ENCODE measurements around the genes PROSER2, UPF2 and CDC123.

GRCh38 chr10:11275437-11276473 is 258.1 kb downstream of the CELF2 start:
- RRBS = no CpG with 5 or more reads among the region's 24 CpGs

DNA sequence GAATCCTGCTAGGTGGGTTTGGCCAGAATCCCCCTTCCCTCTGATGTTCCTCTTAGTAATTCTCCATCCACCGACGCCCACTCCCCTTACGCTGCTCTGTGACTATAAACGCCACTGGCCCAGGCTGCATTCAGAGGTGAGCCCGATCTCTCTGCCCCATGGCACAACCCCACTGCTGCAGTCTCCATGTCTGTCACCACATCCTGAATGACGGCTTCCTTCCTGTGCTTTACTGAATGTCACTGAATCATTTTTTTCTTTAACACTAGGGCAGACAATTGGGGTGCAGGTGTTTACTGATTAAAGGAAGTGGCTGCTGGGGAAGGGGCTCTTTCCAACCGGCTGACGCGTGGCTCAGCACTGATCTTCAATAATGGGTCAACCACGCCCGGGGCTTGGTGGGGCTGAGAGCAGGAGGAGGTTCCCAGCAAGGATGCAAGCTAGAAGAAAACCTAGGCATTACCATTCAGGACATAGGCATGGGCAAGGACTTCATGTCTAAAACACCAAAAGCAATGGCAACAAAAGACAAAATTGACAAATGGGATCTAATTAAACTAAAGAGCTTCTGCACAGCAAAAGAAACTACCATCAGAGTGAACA is 208.3 kb downstream of the USP6NL start:
- RRBS = 79% methylated on average over 2 of the region's 11 CpGs

DNA sequence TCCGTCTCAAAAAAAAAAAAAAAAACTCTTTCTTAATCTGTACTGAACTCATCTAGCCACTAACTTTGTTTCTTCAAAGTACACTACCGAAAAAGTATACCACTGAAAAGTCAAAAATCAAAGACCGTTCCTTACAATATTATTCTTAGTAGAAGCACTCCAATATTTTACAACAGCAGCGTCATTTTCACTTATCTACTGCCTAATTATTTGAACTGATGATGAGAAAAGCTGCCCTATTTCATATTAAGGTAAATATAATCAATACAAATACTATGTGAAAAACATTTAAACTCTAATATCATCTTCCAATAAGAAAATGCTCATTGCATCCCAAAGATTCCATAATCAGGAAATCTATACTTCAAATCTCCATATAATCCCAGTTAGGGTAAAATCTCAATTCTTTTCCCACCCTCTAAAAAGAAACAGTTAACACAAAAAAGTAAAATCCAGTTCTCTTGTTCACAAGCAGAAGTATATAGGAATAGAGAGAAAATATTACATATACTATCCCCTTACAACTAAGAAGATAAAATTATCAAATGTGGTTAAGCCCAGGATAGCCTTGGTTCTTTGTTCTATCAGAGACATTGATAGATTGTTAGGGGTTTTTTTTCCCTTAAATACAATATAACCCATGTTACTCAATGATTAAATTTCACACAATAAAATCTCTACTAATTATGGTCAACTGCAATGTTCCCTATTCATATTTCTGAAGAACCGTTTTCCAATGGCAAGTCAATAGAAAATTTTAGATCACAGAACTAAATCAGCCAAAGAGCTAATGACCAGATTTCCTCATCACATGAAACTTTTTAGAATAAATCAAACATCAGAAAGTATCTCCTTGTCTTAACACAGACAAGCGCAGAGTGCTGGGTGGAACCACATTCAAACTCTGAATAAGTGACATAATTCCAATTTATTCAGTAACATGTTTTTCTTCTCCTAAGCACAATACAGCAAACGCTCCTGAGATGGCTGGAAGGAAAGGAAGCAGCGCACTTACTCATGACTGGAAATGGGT is 14.5 kb downstream of the USP6NL start:
- RRBS = no CpG with 5 or more reads among the region's 8 CpGs

DNA sequence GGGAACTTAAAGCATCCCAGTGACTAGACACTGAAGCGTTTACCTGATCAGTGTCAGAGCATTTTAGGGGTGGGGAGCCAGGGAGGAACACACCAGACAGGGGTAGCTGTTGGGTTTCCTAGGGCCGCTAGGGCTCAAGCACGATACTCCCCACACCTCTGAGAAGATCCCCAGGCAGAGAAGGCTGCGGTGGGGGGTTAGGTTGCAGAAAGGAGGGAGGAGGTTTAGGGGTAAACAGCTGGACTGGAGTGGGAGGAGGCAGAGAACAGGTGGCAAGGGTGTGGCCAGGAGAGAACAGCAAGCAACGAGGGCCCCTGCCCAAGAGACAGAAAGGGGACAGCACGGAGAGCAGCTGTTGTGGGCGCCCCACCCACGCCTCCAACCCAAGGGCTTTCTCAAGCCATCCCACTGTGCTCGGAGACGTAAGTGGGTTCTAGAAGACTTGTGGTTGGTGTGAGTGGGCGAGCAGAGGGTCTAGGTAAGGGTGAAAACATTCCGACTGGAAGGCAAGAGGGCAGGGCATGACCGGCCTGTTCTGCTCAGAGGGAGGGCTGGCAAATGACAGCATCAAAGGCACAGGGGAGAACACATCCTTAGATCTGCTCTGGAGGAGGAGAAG is 52.7 kb upstream of the USP6NL start:
- RRBS = no CpG with 5 or more reads among the region's 13 CpGs

DNA sequence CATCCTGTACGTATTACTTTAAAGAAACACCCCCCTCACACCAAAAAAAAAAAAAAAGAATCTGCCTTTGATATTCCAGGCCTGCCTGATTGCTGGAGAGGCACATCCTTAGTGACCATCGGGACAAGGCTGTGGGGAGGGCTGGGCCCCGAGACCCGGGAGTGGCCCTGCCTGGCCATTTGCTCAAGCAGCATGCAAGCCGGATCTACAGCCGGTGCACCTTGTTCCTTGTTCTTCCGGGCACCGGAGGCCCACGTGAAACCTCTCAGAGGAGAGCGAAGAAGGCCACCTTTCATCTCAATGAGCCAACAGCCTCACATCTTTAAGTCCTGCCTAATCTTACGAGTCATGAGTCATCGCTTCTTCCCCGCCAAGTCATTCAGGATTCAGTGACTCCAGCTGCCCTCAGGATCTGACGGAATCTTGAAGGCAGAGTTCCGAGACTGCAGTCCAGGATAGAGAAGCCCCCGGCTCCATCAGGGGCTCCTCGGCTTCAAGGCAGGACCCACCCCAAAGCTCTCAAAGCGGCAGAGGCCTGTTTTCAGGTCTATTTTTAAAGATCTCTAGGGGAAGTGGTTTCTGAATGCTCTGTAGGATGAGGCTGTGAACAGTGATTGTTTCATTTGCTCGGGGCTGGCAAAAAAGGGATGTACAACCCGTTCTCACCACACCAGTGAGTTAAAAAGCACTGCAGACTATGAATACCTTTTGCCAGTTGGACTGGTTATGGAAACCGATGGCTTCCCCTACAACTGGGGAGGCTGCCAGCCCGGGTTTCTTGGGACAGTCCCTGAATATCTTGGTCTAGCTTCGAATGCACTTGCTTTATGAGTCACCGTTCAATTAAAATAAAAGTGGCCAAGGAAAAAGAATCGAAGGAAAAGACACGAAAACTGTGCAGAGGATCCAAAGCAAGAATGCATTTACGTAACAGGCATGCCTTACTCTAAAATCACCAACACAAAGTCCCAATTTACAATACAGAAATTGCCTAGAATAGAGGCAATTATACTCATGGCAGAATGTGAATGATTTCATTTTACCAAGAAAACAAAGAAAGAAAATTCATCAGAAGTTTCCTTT is 57.2 kb upstream of the ECHDC3 start:
- RRBS = 78% methylated on average over 1 of the region's 27 CpGs

- RRBS = no CpG with 5 or more reads among the region's 17 CpGs
Measured at GRCh38 chr10:11715782-11716553, 26.2 kb upstream of the ECHDC3 start.

DNA sequence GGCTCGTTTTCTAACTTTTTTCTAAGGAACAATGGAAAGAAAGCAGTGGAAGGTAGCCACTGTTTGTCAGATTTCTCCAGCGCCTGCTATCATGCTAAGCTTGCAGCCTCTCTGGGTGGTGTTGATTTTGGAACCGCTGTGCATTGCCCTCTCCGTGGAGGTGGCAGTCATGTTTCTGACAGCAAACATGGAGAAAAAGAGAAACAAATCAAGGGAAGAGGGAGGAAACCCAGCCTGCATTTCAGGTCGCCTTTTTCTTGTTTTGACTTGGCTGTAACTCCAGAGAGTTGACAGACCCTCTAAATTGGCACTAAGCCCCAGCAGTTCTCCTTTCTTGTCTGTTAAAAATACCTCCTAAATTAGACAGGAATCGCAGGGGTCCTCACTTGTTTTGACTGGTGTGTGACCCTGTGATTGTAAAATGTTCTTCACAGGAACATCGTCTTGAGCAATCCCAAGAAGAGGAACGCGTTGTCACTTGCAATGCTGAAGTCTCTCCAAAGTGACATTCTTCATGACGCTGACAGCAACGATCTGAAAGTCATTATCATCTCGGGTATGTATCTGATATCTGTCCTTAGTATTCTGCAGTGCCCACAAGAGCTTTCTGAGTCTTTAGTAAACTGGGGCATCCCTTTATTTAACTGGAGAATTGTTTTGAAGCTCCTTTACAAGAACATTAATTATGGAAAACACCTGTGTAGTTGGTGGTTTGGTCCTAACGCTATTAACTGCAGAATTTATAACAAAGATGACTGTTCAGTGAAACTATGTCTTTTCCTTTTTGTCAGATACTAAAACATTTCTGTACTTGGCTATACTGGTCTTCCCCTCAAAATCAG is 5.0 kb downstream of the ECHDC3 start:
- RRBS = no CpG with 5 or more reads among the region's 13 CpGs

DNA sequence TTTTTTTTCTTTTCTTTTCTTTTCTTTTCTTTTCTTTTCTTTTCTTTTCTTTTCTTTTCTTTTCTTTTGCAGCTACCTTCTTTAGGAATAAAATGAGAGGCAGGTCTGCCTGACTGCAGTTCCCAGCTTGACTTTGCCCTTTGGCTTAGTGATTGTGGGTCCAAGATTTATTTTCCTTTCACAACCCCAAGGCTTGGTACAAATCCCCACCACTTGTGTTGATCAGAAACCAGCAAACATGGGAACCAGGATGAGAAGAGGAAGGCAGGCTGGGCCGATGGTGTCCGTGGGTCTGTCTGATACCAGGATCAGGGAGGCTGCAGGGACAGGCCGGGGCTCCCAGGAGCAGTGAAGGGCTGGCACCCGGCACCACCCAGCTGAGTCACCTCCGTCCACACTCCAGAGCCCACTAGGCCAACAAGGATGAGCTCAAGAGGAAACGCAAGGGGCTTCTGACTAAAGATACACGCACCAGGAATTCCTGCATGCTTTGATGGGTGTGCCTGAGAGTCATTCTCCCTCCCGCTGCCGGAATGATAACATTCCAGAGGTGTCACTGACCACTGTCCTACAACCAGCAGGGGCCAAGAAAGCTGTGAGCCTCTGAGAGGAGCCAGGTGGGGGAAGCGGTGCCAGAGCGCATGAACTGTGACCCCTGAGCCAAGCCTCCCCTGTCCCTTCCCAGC is 29.4 kb upstream of the PROSER2 start:
- RRBS = no CpG with 5 or more reads among the region's 11 CpGs

DNA sequence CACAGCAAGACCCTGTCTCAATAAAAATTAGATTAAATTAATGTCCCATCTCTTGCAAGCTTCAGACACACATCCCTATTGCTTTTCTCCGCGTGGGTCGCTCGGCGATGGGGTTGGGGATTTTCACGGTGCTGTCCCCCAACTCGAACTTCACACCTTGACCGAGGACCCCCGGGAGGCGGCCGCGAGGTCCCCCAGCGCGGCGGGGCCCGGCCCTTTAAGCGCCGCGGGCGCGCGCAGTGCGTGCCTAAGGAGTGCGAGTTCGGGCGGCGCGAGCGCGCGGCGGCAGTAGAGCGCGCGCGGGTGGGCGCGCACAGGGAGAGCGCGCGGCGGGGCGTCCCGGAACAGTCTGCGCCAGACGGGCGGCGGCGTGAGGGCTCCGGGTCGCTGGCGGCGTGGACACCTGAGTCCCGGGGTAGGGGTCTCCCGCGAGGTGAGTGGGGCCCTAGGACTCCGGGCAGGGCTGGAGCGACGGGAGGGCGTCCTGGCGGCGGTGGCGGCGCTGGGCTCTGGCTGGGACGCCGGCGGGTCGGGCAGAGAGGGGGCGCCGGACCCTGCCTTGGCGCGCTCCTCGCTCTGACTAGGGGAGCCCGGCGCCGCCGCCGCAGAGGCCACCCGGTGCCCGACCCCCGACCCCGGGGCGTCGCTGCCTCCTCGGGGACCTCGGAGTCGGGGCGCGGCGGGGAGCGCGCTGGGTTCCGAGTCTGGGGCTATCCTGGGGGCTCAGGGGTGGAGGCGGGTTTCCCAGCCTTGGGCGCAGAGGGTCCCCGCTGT is at the start of gene PROSER2:
Gene PROSER2, plus strand, starts transcription at position 319 of the 774 bp plus-strand sequence.
- RRBS = 3% methylated on average over 32 of the region's 96 CpGs

DNA sequence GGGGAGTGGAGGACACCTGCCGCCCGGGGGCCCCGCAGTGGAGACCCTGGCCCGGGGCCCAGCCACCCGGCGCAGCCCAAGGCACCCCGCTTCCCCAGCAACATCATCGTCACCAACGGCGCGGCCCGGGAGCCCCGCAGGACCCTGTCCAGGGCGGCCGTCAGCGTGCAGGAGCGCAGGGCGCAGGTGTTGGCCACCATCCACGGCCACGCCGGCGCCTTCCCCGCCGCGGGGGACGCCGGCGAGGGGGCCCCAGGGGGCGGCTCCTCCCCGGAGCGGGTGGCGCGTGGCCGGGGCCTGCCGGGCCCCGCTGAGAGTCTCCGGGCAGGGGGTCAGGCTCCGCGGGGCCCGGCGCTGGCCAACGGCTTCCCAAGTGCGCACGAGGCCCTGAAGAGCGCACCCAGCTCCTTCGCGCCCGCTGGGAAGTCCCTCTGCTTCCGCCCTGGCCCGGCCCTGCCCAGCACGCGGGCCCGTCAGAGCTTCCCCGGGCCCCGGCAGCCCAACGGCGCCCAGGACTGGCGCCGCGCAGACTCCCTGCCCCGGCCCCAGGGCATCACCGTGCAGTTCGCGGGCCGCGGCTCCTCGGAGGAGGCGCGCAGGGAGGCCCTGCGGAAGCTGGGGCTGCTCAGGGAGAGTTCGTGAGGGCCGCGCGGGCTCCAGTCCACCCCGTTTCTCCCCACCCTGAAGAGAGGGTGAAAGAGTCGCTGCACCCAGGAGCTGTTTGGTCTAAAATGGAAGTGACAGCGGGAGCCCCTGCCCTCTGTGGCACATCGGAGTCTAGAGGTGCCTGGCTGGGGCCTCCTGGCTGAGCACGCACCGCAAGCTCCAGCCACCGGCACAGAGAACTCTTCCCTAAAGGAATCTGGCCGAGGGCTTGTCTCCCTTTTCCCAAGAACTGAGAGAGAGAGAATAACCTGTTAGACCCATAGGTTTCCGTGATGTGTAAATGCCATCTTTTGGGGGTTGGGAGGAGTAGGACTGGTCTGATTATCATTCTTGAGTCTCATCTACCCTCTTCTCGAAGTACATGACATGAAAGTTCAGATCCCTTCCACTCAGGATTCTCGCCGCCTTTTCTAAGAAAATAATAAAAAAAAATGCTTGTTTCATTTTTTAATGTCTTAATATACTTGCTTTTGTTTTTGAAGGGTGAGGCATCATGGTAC is 47.0 kb downstream of the PROSER2 start:
- RRBS = 29% methylated on average over 34 of the region's 86 CpGs

- RRBS = no CpG with 5 or more reads among the region's 23 CpGs
Measured at GRCh38 chr10:11898048-11899008, 75.2 kb downstream of the PROSER2 start.

DNA sequence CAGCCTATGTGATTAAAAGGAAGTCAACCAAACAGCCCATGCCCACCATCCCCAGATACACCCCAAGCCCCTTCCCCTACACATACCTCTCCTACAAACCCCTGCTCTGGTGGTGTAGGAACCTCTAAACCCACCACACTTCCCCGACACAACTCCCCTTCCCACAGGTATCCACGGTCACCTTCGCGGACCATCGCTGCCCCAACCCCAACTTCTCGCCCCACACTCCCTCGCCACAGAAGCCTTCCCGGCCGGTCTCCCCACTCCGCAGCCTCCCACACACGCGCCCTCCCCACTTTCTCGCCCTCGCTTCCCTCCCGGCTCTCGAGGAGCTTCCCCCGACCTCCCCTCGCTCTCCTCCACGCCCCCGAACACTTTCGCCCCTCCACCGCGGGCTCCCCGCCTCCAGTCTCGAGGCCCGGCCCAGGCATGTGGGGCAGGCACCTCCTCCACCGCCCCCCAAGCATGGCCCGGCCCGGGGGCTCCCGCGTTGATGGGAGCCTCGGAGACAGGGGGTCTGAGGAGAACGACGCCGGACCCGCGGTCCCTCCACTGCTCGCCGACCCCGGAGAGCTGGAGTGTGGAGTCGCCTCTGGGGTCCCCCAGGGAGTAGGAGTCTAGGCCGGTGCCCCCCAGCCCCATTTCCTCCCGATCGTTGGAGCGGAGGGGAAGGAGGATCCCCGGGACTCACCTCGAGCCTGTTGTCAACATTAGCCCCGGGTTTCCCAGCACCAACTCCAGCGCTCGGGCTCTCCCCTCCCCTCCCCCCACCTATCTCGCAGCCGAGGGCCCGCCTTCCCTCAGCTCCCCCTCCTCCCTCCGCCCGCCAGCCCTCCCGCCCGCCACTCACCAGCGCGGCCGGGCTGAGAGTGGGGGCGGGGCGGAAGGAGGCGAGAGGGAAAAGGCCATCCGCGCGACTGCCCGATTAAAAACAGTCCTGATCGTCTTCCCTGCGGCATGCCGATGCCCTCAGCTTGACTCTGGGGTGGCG is at the start of gene UPF2:
Gene UPF2, minus strand, starts transcription at position 746 of the 991 bp plus-strand sequence.
- RRBS = 5% methylated on average over 33 of the region's 71 CpGs

GRCh38 chr10:12196031-12196911 is at the start of gene CDC123:
Gene CDC123, plus strand, starts transcription at chr10:12196188.
- RRBS = 9% methylated on average over 7 of the region's 43 CpGs

- RRBS = no CpG with 5 or more reads among the region's 8 CpGs
Measured at GRCh38 chr10:12412826-12413697, 63.7 kb downstream of the CAMK1D start.

- RRBS = no CpG with 5 or more reads among the region's 6 CpGs
Measured at GRCh38 chr10:12471080-12471688, 121.8 kb downstream of the CAMK1D start.

DNA sequence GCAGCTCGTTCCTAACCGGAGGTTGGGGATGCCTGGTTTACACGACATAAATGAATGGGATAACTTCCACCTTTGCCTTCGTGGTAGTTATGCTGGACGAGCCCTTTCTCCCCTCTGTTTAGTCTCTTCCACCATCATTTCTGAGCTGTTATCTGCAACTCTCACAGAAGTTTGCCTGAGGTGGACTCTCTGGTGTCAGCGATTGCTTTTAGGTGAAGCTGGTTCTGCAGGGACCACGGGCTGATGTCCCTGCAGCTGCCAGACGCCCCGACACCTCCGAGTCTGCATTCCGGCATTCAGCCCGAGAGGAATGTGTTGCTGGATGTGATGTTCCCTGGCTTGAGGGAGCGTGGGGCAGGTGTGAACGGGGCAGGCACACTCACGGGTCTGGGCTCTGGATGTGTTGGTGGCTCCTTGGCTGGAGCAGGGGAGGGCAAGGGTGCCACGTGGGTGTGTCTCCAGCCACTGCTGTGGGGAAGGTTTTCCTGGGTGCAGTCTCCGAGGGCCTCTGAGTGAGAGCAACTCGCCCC is 140.3 kb downstream of the CAMK1D start:
- RRBS = no CpG with 5 or more reads among the region's 18 CpGs

- RRBS = no CpG with 5 or more reads among the region's 17 CpGs
Measured at GRCh38 chr10:12501488-12502217, 152.3 kb downstream of the CAMK1D start.

DNA sequence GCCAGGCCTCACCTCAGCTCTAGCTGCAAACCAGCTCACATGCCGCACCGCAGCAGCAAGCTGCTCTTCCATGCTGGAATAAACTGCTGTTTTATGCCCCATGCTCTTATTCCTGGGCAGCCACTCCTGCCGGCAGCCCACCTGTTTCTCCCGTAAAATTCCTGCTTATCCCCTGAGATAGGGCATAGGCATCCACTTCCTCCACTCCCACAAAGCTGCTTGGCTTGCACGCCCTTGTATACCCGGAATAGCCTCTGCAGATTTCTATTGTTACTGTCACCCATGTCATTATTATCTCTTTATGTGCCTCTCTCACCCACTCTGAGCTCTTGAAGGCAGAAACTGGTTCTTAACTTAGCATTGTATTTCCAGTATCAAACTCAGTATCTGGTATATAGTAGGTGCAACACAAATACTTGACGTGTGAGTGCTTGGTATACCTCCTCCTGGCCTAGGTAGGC is 193.5 kb downstream of the CCDC3 start:
- RRBS = 57% methylated on average over 2 of the region's 7 CpGs

GRCh38 chr10:12830053-12830849 is 171.3 kb downstream of the CCDC3 start:
- RRBS = no CpG with 5 or more reads among the region's 14 CpGs

GRCh38 chr10:13440194-13440746 is 88.5 kb downstream of the BEND7 start:
- RRBS = no CpG with 5 or more reads among the region's 27 CpGs